Umbilical cord (tissue), 2 donors: ENCODE data around the gene AKTIP.

- RAMPAGE, long total RNA = no peak
Observed at GRCh38 chr16:52537123-52537989, 9.6 kb downstream of the TOX3 start.

- RAMPAGE, long total RNA = no peak
Observed at GRCh38 chr16:53042078-53043167, 10.3 kb downstream of the CHD9NB start.

DNA sequence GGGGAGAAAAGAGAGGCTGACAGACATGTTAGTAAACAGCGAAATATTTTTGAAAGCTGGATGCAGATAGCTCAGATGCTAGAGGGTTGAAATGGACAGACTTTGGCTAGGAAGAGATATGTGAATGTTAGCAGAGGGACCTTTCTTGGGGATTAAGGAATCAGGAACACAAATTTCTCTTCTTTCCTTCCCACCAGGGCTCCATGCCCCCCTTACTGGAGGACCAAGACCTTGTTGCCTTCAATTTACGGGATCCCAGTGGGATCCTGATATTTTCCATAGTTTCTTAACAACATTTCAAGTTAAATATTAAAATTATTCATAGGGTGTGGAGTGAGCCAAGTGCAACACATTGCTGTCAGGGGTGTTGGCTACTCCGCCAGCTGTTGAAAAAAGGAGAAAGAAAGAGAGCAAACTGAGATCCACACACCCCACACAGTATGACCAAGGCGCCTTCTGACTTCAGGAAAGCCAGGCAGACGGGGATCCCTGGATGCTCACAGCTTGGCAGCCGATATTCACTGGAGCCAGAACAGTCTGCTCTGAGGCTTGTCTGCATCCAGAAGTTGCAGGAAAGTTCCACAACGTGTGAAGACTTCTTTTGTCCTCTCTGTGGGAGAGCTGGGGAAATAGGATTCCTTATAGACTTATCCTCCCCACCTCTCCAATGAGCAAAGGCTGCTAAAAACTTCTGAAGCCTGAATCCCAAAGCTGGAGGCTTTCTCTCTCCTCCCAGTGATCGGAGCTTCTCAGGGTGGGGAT is 9.3 kb downstream of the CHD9NB start:
- RAMPAGE, long total RNA = no peak

GRCh38 chr16:53045464-53046156 is 7.1 kb downstream of the CHD9NB start:
- RAMPAGE, long total RNA = no peak

- RAMPAGE, long total RNA = no peak
Observed at GRCh38 chr16:53054169-53054657, 578 bp upstream of the CHD9 start.

DNA sequence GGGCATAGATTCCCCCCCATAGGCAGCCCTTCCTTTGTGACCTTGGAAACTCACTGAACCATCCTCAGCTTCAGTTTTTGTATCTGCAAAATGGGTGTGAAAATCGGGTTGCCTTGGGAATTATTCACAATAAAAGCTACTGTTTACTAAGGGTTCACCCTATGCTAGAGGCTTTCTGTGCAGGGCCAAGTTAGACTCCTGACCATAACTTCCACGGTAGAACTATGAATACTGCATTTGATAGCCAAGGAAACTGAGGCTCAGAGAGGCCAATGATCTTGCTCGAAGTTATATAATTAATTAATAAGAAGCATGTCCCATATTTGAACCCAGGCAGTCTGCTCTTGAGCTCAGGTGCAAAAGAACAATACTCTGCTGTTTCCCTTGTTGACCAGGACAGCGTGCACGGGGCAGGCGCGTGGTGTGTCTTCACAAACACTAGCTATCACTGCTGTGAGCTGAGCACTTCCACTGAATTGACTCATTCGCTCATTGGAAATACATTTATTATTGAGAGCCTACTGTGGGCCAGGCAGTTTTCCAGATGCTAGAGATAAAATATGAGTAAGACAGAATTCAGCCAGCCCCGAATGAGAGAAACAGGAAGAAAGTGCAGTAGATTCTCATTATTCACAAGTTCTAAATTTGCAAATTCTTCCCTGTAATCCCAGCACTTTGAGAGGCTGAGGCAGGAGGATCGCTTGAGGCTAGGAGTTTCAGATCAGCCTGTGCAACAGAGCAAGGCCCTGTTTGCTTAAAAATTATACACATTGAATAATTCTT is 1.6 kb downstream of the CHD9 start:
- RAMPAGE, long total RNA = no peak

GRCh38 chr16:53080278-53081322 is 25.8 kb downstream of the CHD9 start:
- RAMPAGE, long total RNA = no peak

DNA sequence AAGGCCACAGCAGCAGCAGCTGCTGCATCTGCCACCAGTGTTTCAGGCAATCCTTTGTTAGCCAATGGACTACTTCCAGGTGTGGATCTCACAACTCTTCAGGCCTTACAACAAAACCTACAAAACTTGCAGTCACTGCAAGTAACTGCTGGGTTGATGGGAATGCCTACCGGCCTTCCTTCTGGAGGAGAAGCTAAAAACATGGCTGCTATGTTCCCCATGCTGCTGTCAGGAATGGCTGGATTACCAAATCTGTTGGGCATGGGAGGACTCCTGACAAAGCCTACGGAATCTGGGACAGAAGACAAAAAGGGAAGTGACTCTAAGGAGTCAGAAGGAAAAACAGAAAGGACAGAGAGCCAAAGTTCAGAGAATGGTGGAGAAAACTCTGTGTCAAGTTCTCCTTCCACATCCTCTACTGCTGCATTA is 110.1 kb upstream of the RBL2 start:
- RAMPAGE, long total RNA = no peak

GRCh38 chr16:53435068-53435779 is 953 bp downstream of the RBL2 start:
- RAMPAGE, long total RNA = no peak

DNA sequence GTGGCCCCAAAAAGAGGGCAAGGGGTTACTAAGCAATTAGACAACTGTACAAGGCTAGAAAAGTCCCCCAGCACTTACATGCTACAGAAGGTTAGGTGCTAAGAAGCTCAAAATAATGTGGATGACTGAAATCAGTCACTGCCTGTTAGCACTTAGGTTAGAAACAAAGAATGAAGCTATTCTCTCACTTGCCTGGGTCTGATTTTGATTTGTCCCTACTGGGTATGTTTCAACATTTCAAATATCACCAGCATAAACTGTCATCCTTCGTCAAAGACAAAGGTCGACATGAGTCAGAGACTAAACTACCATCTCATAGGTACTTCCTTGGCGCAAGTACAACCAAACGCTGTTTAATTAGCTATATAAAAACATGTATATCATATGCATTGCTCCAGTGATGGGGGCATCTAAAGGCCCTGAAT is 4.1 kb downstream of the AKTIP start:
- RAMPAGE, long total RNA = no peak

GRCh38 chr16:53502186-53503402 is at the start of gene AKTIP:
Gene AKTIP (minus strand): TSS chr16:53503209.
- RAMPAGE, long total RNA = start-site peak on the minus strand at chr16:53503224-53503257, 99 and 57 reads in 2 replicates

DNA sequence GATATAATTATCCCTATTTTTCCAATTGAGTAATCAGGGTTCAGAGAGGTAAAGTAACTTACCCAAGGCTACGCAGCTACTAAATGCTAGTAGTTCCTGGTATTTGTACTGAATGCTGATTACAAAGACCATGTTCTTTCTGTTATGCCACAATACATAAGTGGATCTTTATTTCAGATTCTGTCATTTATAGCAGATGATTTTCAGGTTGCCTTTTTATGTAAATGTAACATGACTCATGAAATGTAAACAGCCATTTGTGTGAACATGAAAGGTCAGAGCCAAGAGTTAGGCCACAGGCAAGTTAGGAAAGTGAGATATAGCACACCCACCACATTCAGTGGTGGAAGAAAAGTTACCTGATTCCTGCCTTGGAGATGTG is 77.2 kb downstream of the FTO start:
- RAMPAGE, long total RNA = no peak

DNA sequence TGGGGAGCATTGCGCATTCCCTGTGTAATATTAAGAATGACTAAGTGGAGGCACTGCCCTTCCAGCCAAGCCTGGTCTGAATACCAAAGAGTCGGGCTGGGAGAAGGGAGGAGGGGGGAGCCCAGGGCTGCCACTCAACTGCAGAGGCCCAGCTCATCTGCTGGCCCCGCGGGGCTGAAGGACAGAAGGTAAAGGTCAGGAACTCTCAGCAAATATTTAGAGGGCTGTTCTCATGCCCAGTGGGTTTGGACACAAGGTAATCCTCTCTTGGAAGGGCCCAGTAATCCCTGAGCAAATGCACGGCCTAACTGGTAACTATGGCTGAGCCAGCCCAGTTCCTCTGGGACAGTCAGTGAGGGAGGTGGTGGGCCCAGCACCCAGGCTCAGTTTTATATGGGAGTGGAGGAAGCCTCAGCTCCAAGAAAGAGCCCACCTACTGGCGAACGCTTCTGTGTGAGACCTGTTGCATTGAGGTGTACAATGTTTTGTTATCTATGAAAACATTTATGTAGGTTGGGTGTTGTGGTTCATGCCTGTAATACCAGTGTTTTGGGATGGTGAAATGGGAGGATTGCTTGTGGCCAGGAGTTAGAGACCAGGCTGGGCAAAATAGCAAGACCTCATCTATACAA is 121.1 kb downstream of the IRX3 start:
- RAMPAGE, long total RNA = no peak

DNA sequence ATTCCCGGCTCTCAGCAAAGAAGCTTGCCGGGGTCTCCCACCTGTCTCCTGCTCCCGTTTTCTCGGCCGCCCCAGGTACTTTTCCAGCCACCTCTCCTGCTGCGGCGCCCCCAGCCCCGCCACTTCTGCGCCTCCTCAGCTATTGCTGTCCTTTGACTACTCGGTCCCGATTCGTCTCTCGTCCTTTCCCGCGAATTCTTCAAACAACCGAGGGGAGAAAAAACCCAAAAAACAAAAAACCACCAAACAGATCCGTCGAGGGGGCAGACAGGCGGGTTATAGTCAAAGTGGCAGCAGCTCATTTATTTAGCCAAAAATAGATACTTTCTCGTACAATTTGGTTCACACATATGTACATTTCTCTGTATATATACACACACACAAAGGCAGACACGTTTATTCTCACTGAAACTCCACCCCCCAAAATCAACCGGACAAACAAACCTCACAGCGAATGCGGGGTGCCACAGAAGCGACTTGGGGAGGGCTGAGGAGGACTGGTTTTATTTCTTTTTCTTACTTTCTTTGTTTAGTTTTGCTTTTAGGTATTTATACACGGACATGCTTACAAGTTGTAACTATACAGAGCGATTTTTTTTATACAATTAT is 3.5 kb downstream of the IRX3 start:
- RAMPAGE, long total RNA = no peak

GRCh38 chr16:54411396-54411979 is 124.9 kb upstream of the IRX3 start:
- RAMPAGE, long total RNA = no peak

DNA sequence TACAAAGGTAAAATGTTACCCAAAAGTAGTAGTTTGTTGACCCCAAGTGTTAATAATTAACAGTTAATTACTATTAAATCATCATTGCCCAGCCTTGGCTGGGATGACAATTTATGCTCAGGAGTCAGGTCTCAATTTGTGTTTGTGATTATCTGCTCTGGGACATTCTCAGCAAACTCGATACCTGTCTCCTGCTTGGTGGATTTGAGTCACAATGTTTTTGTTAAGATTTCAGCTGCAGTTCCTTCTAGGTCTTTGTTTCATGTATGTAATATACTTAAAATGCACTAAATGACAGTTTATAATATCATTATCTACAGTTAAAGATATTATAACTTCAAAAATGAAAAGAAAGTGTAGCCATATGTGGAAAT is 172.4 kb upstream of the IRX3 start:
- RAMPAGE, long total RNA = no peak

DNA sequence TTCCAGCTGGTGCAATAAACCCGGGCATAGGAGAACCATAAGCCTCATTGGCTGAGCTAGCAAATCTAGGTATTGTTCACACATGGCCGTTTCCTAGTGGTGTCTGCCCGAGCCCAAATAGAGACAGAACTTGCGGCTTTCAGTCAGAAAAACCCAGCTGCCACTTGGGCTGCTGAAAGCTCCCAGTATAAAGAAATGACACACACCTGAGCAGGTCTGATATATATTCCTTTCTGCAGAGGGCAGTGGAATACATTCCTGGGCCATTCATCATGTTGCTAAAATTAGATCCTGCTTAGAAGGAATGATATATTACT is 83.9 kb upstream of the IRX5 start:
- RAMPAGE, long total RNA = no peak

DNA sequence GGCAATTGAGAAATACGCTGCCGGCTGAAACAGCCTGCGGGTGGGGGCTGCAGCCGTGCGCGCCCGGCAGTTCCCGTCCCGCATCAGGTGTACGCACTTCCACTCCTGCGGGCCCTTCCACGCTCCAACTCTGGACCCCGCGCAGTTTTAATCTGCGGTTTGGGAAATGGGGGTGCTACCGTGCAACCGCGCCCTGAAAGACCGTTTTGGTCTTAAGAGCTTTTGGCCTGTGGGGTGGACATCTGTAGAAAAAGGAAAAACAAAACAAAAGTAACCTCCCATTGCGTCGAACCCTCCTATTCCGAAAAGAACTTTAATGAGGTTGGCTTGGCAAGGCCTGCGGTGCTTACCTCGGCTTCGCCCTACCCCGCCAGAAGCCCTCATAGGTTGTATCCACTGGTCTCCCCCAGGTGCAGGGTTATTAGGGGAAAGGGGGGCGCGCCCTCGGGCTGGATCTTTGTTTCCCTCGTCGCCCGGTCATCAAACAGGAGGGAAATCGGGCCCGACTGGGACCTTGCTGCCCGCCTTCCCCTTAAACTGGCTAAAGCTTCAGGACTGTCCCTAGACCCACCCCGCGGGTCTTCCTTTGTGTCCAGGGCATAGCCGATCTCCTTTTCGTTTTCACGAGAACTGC is 7.3 kb downstream of the IRX5 start:
- RAMPAGE, long total RNA = no peak

DNA sequence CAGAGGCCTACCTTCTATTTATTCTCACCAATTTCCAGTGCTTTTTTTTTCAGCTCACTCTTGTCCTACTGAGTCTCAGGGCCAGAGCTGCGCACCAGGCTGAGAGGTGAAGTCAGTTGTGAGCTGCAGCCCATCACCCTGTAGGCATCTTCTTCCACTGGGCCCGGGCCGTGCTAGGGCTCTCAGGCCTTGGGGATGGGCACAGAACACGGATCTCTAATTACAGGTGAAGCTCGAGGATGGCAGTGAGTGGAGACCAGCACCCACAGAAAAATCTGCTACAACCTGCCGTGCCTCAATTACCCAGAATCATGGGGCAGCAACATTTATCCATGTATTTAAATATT is 82.1 kb downstream of the IRX5 start:
- RAMPAGE, long total RNA = no peak

- RAMPAGE, long total RNA = no peak
Observed at GRCh38 chr16:55297013-55297580, 26.9 kb upstream of the IRX6 start.